Hair follicular keratinocyte (primary cell): ENCODE measurements around a stretch of chr13.

DNA sequence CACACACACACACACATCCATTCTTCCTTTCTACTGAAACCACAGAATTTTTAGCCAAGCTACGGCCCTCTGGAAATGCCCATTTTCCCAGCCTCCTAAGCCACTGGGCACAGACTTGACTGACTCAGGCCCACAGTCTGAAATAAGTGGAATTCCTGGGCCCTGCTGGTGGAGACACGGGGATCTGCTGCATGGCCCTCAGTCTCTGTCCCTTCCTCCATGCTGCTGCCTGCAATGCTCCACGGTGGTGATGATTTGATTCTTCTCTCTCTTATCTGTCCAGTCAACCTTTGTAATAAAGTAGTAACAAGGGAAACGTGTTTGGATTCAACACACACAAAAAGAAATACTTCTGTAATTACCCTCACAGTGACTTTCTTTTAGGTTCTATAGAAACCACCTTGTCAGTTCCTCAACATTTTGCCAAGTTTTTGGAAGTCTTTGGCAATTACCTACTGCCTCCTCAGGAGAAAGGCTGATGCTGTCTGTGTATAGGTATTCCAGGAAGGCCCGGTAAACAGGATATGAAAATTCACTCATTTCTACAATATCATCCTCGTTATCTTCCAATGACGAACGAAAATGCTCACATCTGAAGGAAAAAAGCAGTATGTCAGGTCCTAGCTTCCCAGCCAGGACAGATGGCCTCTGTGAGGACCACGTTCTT is 33.6 kb downstream of the RCBTB2 start:
- RAMPAGE, long total RNA, result no peak

GRCh38 chr13:48660508-48661027 is 6.8 kb downstream of the CYSLTR2 start:
- RAMPAGE, long total RNA, result no peak

GRCh38 chr13:49109862-49110445 is 110.2 kb upstream of the MLNR start:
- RAMPAGE, long total RNA, result no peak

- RAMPAGE, long total RNA, result no peak
Observed at GRCh38 chr13:49114489-49115229, 105.5 kb upstream of the MLNR start.

- RAMPAGE, long total RNA, result no peak
Observed at GRCh38 chr13:49539154-49539858, 43.6 kb downstream of the PHF11 start.

- RAMPAGE, long total RNA, result no peak
Observed at GRCh38 chr13:49793110-49793321, 534 bp upstream of the KPNA3 start.

- RAMPAGE, long total RNA, result no peak
Observed at GRCh38 chr13:49935532-49936053, 547 bp downstream of the SPRYD7 start.

DNA sequence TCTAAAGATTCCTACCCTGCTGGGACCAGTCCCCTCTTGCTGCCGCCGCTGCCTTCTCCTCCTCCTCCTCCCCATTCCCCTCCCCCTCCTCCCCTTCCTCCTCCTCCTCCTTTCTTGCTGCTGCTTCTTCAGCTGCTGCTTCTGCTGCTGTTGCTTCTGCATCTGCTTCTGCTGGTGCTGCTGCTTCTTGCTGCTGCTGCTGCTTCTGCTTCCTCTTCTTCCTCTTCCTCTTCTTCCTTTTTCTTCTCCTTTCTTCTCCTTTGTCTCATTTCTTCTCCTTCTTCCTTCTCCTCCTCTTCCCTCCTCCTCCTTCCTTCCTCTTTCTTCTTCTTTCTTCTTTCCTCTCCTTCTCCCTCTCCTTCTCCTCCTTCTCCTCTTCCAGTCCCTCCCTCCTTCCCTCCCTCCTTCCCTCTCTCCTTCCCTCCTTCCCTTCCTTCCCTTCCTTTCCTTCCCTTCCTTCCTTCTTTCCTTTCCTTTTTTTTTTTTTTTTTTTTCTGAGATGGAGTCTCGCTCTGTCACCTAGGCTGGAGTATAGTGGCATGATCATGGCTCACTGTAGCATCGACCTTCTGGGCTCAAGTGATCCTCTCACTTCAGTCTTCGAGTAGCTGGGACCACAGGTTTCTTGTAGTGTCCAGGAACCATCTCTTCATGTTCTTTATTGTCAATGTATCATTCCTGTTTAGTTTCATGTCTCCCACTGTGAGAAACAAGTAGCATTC is 20.2 kb upstream of the SPRYD7 start:
- RAMPAGE, long total RNA, result no peak

DNA sequence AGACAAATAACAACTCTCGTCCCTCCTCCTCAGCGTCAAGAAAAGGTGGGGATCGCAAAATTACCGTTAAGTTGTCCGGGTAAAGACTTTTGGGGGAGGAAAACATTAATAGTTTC is 65.4 kb downstream of the KCNRG start:
- RAMPAGE, long total RNA, result no peak

- RAMPAGE, long total RNA, result no peak
Observed at GRCh38 chr13:50119523-50120116, 104.4 kb downstream of the KCNRG start.

- RAMPAGE, long total RNA, result no peak
Observed at GRCh38 chr13:50122274-50123364, 107.4 kb downstream of the KCNRG start.

DNA sequence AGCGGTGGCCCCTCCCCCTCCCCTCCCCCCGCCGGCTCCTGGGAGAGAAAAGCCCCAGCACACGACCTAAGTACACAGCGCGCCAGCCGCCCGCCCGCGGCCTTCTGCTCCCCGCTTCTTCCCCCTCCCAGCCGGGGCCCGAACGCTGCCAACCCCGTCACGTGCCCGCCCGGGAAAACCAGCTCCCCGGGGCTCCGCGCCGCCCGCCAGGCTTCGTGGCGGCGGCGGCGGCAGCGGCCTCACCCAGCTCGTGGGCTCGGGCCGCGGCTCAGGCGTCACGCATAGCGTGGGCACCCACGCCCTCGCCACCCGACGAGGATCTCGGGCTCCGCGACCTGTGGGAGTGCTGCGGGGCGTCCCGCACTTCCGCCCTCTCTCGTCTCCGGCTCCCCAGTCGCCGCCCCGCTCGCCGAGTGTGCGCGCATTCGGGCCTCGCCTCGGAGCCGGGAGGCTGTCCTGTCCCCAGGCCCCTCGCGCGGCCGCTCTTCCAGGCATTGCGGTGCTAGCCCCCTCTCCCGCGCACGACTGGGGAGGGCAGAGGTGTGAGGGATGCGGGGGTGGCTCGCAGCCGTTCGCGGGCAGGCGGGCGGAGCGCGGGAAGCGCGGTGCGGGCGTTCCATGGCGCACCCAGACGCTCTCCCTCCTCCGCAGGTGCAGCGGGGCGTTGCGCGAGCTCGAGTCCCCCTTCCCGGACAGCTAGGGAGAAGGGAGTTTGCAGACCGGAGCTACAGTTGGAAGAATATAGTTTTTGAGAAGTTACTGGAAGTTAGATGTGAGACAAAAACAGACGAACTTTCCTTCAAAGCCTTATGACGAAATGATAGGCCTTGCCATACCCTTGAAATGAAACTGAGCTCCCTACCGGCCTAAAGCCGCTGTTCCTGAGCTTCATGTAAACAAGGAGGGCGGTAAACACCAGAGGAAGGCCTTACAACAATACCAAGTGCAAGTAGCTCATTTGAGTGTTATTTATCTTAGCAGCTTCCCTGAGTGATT is 110.7 kb downstream of the KCNRG start:
- RAMPAGE, long total RNA, result no peak

DNA sequence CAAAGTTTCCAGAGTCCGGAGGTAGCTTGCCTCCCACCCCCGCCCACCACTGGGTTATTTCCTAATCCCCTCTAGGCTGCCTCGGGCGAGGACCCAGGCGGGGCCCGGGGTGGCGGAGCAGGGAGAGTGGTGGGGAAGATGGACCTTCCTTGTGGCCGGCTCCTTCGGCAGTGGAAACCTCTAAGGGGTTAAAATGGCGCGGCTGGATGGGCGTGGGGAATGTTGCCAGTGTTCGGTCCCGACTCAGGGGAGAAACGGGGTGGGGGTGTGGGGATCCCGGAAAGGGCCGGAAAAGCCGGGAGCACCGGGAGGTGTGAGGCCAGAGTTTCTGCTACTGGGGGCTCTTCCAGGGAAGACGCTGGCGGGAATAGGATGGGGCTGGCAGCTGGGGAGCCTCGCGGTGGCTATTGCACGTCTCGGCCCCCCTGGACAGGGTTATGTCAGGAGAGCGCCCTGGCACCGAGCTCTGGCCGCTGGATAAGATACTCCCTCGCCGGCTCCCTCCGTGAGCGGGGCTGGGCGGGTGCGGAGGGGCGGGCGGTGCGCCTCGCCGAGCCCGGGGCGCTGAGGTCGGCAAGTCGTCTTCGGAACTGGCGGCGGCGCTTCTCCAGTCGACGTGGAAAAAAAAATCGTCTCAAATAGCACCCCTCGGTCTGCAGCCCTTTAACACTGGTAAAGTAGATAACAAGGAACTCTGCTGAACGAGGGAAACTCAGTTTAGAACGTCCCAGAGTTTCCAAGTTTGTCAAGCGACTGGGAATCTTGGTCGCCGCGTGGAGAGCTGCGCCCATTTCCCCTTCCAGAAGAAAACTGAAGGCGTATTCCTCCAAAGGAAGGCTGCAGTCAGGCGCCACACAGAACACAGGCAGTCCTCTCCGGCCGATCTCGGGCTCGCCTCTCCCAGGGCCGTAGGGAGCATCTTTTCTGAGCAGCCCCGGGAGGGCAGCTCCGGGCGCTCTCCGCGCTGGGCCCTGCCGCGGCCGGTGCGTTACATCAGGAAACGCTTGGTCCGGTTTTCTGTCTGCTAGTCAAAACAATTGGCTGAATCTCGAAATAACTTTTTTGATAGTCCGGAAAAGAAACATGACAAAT is 115.0 kb downstream of the KCNRG start:
- RAMPAGE, long total RNA, result no peak

DNA sequence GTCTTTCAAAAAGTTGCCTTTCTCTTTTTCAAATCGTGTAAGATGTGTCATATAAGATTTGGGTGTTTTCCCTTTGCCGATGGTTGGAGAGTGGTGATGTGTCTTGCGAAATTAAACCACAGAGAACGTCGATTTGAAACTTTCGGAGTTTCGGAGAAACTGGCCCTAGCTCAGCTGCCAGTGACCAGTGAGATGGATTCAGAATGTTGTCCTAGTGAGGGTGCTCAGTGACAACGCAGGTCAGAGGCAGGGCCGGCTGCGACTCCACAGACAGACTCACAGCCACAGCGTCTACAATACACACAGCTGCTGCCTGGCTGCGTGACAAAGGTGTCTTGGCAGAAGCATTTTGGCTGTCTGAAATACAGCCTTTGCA is 207.3 kb downstream of the KCNRG start:
- RAMPAGE, long total RNA, result no peak

GRCh38 chr13:50393609-50394168 is 378.4 kb downstream of the KCNRG start:
- RAMPAGE, long total RNA, result no peak

DNA sequence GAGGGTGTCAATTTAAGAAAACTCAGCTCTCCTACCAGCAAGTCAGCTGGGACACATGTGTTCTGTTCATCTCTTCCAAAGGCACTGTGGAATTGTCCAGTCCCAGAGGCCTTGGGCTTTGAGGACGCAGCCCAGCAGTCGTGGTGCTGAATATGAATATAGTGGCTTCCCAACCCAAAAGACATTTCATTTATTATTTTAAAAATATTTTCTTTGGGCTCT is 405.8 kb downstream of the KCNRG start:
- RAMPAGE, long total RNA, result no peak

DNA sequence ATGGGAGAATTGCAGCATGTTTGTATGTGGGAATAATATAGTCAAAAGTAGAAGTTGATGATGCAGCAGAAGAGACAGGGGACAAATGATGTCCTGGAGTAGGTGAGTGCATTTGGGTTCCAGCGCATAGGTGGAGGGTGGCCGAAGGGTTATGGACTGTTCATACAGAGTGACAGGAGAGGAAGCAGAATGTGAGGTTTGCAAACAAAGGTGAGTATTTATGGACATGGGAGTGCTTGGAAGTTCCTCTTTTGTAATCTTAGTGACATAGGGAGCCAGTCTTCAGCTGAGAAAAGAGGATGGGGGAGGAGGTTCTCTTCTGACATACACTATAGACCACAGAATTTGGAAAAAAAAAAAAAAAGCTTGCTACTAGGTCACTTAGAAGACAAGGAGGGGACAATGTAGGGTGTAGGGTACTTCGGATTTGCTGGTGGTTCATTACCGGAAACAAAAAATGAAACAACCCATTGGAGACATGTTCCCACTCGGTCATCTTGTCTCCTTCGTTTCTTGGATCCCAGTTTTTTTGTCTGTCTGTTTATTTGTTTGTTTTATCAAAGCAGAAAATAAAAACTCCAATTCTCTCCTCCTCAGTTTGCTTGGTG is 331.5 kb downstream of the DLEU7 start:
- RAMPAGE, long total RNA, result no peak

DNA sequence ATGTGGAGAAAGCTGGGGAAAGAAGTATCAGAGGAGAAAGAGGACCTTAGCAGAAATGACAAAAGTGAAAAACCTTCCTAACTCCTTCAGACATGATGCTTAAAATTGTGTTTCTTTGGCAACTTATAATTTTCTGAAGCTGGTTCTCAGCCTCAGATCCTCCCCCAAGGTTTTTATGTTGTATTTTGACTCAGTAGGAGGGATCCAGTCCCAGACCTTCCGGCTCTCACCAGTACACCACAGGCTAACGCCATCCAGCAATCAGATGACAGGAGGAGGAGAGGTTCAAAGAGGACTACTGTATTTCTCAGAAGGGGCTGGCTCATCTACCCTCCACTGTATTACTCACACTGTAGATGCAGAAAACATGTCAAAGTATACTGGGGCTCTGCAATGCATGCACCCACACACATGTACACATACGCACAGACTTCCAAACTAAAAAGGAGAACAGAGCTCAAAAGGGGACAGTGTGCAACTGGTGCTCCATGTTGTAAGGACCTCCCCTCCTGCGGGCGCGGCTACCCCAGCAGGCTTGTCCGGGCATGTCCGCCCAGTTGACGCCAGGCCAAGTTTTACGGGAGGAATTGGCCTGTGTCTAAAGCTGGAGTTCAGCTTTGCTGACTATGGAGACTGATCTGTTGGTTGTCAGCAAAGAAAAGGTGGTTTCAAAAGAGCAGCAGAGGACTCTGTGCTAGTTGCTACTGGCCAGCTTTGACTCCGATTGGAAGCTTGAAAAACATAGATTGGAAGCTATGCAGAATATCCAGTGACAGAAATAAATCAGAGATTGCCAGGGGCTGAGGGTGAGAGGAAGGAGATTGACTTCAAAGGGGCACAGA is 314.3 kb downstream of the DLEU7 start:
- RAMPAGE, long total RNA, result no peak

- RAMPAGE, long total RNA, result no peak
Observed at GRCh38 chr13:50543600-50544200, 299.8 kb downstream of the DLEU7 start.

DNA sequence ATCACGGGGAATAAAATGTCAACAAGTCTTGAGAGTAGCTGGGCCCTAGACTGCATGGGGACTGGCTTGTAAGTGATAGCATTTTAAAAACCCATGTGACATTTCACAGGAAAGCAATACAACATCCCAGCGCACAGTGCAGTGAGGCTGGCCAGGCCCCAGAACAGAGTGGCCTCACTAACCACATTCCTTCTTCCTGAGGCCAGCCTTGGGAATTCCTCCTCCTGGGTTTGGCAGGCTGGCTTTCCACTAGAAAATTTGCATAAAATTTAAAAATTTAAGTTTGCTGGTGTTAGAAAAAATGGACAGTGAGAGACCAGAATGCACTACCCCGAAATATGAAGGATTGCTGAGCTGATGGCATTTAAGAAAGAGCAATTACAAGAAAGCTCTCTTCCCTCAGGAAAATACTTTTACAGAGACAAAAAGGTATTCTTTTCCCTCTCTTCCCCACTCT is 149.6 kb downstream of the DLEU7 start:
- RAMPAGE, long total RNA, result no peak